Kidney (tissue), 2 donors: ENCODE measurements around a stretch of chr3.

DNA sequence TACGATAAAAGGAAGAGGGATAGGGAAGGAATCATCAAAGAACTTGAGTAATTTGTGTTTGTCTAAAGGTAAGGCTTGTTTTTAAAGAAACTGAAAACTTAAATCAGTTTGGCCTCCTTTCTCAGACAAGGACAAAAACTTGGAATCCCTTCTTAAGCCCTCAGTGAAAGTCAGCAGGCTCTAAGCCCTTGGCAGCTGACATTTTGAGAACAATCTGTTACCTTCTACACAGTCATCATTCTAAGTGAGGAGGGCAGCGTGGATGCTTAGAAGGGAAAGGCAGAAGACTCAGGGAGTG lies 10.9 kb downstream of the HSPBAP1 start:
- PRO-cap = no peak
- RRBS = no CpG with 5 or more reads among the region's 2 CpGs

DNA sequence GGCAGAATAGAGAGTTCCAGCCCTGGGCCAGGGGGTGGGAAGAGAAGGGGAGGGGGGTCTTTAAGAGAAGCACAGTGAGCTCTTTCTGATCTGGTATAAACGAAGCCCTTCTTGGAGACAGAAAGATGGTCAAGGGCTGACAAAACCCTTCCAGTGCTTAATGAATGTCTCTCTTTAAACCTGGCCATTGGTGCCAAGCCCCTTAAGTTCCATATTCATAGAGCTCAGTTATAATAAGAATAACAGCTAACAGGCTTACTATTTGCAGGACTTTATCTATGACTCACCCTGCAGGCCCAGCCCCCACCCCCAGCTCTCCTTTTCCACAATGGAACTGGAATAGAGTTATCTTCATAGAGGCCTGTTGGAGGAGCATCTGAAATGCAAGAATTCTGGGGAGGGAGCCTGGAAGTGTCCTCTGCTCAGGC lies 52.9 kb downstream of the SEMA5B start:
- PRO-cap = no peak
- RRBS = no CpG with 5 or more reads among the region's 1 CpG

DNA sequence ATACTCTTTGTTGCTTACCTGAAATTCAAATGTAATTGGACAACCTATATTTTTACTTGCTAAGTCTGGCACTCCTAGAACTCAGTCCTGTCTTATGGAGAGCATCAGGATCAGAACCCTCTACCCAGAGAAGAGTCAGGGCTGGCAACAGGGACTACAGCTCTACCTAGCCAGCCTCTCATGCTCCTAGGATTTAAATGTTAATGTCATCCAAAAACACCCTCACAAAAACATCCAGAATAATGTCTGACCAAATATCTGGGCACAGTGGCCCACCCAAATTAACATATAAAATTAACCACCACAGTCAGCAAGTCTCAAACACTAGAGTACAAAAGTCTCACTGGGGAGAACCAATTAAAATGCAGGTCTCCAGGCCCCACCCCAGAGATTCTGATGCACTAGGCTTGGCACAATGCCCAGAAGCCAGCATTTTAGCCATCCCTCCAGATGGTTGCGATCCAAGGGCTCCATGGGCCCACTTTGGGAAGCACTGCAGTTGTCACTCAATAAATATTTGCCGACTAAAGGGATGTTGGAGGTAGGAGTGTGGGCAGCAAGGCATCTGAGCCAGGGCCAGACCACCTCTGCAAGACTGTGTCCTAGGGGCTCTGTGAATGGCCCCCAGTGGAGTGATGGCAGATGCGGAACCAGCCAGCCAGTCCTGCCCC lies 50.0 kb downstream of the SEMA5B start:
- PRO-cap = no peak
- RRBS = no CpG with 5 or more reads among the region's 3 CpGs

DNA sequence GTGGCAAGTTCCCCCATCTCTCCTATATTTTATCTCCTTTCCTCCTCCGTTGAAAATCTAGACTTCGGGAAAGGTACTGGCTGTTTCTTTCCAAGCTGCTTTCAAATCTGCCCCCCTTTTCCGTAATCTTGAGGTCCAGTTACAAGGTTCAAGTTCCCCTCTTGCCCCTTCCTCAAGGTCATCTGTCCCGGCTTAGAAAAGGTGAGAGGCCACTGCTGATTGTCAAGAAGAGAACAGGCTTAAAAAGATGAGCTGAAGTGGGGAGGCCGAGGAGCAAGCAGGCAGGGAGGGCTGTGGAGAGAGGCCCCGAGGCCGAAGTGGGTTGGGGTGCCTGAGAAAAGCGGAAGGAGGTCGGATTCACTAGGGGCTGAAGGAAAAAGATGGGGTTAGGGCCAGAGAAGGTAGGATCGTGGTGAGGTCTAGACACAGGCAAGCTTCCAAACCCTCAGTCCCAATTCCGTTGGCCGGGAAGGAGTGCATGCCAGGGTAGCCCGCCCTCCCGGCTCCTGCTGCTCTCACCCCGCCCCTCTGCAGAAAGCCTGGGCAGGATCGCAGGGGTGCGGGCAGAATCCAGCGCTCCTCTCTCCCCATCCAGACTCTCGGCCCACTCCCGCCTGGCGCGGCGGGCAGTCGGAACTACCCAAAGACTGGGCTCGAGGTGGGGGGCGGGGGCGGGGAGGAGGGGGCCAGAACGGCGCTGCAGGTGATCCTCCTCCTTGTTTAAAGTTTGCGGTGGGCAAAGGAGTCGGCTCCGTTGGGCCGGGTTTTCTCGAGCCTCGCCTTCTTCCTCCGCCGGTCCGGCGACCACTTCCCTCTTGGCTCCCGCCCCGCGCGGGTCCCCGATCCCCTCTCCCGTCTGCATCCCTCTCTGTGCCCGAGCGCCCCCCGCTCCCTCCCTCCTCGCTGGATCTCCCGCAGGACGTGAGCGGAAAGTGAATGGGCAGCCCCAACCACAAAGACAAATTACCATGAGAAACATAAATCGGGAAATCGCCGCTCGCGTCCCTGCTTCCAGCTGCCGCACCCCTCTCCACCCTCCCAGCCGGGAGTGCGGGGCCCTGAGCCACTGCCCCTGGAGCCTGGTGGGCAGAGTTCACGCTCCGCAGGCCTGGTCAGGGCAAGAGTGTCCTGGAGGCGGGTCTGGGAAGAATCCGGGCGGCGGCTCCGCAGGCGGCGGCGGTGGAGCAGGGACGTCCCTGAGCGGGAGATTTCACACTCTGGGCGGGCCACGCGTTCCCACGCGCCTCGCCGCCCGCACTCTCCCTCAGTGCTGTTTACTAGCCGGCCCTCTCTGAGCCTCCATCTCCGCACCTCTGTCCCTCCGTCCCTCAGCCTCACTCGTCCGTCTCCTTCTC lies 1.3 kb downstream of the SEMA5B start:
- PRO-cap = unidirectional peak, plus-strand start at position 533 of the sequence; unidirectional peak, plus-strand start at position 546 of the sequence
- RRBS = 2% methylated on average over 14 of the region's 85 CpGs

- PRO-cap = no peak
- RRBS = 33% methylated on average over 1 of the region's 10 CpGs
These were observed 57.8 kb upstream of the SEC22A start for GRCh38 chr3:123143691-123144553.

- PRO-cap = no peak
- RRBS = no CpG with 5 or more reads among the region's 8 CpGs
These were observed 9.0 kb downstream of the SEC22A start for GRCh38 chr3:123210277-123211556.

DNA sequence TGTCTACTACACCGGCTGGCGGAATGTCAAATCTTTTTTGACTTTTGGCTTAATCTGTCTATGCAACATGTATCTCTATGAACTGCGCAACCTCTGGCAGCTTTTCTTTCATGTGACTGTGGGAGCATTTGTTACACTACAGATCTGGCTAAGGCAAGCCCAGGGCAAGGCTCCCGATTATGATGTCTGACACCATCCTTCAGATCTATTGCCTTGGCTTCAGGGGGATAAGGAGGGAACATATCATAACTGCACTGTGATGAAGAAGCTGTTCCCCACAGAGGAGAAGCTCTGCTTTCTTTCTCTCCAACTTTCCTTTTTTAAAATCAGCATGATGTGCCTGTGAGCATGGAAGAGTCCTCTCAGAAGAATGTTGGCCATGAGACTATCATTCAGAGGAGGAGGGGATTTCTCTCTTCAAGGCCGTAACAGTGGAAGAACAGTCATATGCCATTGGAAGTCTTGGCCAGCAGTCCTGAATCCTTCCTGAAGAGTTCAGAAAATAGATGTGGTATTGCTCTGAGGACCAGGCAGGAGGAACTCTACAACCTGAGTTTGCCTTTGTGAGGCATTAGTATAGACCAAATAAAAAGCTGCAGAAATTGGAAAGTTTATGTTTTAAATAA lies 69.9 kb downstream of the SEC22A start:
- PRO-cap = no peak
- RRBS = no CpG with 5 or more reads among the region's 5 CpGs

- PRO-cap = no peak
- RRBS = 72% methylated on average over 6 of the region's 26 CpGs
These were observed 118.2 kb downstream of the ADCY5 start for GRCh38 chr3:123330287-123331453.

DNA sequence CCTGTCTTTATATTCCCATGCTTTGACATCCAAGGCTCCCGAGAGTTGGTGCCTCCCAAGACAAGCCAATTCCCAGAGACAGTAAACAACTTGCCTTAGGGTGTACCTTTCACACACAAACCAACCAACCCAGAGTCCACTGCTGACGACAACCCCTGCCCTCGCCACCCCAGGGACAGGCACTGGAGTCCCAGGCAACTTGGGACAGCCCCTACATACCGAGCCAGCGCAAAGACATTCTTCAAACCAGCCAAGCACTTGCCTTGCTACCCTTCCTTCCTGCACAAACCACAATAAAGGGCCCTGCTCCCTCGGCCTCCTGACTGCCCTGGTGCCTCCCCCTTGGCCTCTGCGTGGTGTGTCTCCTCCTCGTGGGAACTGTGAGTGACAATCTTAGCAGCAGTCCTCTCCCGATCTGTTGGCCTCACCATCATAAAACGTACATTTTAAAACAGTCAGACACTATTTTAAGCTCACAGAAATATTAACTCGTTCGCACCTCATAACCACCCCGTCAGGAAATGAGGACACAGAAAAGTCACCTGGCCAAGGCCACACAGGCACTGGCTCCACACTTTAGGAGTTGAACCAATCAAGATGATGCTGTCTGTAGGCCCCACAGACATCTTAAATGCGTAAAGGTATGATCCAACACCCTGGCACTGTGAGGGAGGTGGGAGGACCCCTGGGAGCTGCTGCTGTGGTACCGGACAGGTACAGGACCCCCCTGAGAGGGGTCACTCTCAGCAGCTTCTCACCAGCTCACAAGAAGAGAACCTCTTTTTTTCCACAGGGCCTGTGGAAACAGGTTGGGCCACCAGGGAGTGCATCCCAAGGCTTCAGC lies 113.7 kb downstream of the ADCY5 start:
- PRO-cap = no peak
- RRBS = no CpG with 5 or more reads among the region's 15 CpGs

GRCh38 chr3:123383960-123384503 lies 64.9 kb downstream of the ADCY5 start:
- PRO-cap = no peak
- RRBS = no CpG with 5 or more reads among the region's 10 CpGs

- PRO-cap = unidirectional peak, plus-strand start at chr3:123389227
- RRBS = no CpG with 5 or more reads among the region's 12 CpGs
These were observed 60.0 kb downstream of the ADCY5 start for GRCh38 chr3:123388652-123389433.

- PRO-cap = no peak
- RRBS = 9% methylated on average over 42 of the region's 128 CpGs
These were observed 1.2 kb downstream of the ADCY5 start for GRCh38 chr3:123447324-123448446.

DNA sequence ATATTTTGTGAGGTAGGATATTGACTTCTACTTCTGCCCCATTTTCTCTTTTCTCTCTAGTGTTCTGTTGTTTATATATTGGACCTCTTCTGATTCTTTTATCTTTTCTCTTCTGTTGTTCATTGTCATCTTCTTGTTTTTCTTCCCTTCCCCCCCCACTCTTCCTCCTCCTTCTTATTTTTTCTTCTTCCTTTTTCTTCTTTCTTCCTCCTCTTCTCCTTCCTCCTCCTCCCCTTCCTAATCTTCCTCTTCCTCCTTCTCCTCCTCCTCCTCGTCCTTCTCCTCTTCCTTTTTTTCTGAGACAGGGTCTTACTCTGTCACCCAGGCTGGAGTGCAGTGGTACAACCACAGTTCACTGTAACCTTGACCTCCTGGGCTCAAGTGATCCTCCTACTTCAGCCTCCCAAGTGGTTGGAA lies 15.0 kb upstream of the HACD2 start:
- PRO-cap = no peak
- RRBS = no CpG with 5 or more reads among the region's 1 CpG

DNA sequence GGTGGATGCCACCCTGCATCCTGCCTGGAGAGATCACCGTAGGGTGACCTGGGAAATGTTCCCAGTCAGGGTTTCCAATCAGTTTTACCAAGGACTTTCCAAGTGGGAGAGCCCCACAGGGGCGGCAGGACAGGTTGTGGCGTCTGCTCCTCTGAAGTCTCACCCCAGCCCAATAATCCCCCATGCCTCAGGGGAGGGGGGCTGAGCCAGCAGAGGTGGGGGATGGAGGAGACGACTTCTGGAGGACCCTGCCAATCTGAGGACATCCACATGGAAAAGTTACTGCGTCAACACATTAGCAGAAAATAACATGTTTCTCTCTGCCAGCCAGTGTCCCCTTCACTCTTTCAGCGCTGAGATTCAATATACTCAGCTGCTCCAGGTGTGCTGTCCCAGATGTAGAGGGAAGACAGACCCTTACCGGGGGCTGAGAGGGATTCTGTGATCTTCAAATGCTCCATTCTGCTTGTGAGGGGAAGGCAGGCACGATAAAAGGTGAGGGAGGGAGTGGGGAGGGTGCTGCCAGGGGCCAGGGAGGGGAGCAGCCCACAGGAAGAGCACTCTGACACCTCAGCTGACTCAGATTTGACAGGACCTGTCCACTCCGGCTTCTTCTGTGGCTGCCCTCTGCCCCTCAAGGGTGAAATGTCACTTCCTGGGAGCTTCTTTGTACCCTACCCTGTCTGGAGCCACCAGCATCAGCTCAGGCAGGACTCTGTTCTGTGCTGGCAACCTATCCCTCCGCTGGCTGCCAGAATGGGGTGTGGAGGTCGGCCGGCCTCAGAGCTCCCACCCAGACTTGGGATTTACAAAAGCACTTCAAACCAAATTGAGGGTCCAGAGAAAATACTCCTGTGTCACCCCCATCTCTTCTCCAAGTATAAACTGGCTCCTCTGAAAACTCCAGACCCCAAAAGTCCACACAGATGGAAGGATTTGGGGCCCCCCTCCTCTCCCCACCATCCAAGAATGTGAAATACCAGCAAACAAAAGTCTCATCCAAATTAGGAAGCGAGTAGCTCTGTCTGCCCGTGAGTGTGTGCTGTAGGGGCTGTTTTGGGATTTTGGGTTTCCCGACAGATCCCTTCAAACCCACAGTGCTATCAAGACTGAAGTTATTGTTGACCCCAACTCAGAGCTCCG lies 113.9 kb upstream of the HACD2 start:
- PRO-cap = bidirectional peak, plus-strand start at position 302 of the sequence, minus-strand start at position 174 of the sequence; bidirectional peak, plus-strand start at position 698 of the sequence, minus-strand start at position 611 of the sequence; bidirectional peak, plus-strand start at position 1,079 of the sequence, minus-strand start at position 916 of the sequence
- RRBS = no CpG with 5 or more reads among the region's 16 CpGs

DNA sequence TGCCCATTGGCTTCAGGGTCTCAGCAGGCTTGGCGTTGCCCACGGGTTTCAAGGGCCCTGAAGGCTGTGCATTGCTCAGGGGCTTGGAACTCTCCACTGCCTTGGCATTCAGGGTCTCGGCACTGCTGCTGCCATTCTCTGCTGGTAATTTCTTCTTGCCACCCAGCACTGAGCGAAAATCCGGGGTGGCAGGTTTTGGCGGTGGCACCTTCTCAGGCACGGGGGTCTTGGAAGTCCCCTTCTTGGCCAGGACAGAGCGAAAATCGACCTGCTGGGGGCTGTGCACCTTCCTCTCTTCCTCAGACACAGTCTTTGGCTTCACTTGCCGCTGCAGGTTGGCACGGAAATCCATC lies 115.5 kb upstream of the HACD2 start:
- PRO-cap = bidirectional peak, plus-strand start at position 107 of the sequence, minus-strand start outside the sequence
- RRBS = no CpG with 5 or more reads among the region's 11 CpGs

DNA sequence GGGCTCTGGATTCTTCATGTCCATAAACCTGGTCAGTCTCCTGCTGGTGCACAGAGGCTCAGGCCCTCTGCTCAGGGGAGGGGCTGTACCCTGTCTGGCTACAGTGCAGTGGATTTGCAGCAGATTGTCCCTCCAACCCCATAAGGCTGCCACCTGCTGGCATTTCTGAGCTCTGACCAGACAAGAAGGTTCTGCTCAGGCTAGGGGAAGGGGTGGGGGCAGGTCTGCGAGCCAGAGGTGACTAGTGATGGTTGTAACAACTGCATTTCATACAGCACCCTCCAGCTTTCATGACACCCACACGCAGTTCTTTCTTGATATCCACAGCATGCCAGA lies 117.2 kb upstream of the HACD2 start:
- PRO-cap = unidirectional peak, minus-strand start at position 100 of the sequence
- RRBS = no CpG with 5 or more reads among the region's 2 CpGs

DNA sequence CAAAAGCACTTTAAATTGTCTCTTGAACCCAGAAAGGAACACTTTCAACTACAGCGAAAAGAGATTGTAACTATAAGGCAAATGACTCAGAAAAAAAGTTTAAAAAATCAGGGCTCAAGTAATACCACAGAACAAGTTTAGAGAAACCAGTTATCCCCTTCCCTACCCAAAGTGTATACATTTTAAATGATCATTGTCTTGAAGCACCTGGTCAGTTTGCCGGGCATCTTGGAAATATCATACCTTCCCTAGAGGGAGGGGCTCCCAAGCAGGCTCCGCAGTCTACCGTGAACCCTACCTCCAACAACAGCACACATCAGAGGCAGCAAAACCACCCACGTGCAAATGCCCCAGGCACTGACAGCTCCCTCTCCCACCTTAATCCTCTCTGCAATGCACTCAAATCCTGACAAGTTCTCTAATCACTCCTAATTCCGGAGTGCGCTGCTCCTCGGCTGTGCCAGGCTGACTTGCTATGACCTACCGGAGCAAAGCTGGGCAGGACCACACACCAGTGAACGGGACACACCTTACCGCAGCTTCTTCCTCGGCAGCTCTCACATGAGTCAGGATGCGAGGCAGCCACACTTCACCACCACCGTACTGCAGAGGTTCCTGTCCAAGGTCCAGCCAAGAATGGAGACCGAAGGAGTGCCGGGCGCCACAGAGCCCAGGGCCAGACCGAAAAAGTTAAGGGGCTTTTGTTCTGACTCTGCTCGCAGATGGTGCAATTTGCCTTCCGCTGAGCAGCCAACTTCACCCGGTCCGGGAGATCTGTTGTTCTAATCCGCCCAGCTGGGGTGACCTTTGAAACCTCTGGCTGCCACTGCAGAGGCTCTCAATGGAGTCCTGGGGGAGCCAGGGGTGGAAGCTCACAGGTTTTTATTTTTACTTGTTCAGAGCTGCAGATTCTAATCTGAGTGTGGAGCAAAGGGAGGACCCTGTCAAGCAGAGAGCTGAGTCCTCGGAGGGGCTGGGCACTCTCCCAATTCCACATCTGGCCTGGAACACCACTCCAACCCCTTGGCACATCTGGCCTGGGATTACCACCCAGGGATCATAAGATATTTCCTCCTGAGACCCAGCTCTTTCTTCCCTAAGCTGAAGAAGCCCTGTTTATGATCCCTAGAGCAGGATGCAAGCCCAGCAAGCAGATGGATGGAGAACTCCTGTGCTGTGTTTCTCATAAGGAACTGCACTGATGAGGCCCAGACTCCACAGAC lies 84.4 kb downstream of the MYLK start:
- PRO-cap = bidirectional peak, plus-strand start at position 560 of the sequence, minus-strand start at position 559 of the sequence
- RRBS = 51% methylated on average over 9 of the region's 24 CpGs

GRCh38 chr3:123976842-123977219 lies 15.1 kb downstream of the ROPN1 start:
- PRO-cap = no peak
- RRBS = no CpG with 5 or more reads among the region's 7 CpGs

DNA sequence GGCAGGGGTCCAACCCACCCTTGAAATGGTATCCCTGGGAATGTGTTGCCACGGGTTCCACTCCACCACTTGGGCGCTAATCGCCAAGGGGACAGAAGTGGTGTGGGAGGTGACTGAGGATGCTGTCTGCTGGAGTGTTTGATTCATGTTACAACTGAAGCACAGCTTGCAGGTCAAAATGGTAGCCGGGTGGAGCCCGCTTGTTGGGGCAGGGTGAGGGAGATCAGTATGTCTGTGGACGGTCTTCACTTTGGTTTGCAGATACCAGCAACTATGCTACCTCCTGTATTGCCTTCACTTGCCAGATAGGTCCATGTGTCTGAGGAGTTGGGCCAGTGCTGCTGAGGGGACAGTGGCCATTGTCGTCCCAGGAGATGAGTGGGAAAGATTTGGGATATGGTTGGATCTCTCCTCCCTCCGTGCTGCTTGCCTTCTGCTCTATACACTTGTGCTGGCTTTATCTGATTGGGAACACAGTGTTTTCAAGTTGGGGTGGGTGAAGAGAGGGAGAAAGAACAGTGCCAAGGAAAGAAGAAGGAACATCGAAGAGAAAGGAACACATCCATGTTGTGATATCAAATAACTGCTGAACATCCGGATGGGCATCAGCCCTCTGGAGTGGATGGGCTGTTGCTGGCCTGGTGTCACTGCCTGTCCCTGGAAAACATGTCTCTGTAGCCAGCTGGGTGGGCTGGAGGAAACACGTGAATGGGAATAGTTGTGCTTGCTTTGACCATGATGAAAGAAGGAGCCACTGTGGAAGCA lies 58.0 kb downstream of the KALRN start:
- PRO-cap = no peak
- RRBS = no CpG with 5 or more reads among the region's 11 CpGs

GRCh38 chr3:124252798-124253176 lies 219.6 kb downstream of the KALRN start:
- PRO-cap = no peak
- RRBS = no CpG with 5 or more reads among the region's 2 CpGs